ENCODE results near the genes CES5A, GNAO1, AMFR and MT3.

DNA sequence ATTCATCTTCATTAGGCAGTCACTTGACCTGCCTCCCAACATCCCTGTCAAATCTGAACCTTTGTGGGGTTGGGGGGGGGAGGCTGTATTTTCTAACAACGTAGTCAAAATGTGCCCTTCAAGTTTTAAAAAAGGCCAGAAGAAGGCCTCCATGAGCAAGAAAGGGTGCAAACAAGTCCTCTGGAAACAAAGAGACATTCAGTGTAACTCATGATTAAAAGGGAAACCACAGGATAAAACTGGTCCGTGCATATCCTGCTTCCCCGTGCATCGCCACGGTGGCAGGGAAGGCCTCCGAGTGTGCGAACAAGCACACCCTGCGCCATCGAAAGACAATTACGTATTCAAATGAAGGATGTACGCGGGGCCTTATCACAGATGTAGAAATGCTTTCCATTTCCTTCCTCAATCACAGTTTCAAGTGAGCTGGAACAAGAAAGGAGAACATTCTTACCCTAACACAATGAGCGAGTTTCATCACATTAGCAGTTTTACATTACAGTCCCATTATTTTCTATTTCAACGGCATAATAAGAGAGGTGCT lies 48.4 kb downstream of the TOX3 start:
- RRBS, 2 experiments, result no CpG with 5 or more reads among the region's 14 CpGs

- RRBS, 2 experiments, result no CpG with 5 or more reads among the region's 10 CpGs
Measured at GRCh38 chr16:52539776-52540353, 7.1 kb downstream of the TOX3 start.

DNA sequence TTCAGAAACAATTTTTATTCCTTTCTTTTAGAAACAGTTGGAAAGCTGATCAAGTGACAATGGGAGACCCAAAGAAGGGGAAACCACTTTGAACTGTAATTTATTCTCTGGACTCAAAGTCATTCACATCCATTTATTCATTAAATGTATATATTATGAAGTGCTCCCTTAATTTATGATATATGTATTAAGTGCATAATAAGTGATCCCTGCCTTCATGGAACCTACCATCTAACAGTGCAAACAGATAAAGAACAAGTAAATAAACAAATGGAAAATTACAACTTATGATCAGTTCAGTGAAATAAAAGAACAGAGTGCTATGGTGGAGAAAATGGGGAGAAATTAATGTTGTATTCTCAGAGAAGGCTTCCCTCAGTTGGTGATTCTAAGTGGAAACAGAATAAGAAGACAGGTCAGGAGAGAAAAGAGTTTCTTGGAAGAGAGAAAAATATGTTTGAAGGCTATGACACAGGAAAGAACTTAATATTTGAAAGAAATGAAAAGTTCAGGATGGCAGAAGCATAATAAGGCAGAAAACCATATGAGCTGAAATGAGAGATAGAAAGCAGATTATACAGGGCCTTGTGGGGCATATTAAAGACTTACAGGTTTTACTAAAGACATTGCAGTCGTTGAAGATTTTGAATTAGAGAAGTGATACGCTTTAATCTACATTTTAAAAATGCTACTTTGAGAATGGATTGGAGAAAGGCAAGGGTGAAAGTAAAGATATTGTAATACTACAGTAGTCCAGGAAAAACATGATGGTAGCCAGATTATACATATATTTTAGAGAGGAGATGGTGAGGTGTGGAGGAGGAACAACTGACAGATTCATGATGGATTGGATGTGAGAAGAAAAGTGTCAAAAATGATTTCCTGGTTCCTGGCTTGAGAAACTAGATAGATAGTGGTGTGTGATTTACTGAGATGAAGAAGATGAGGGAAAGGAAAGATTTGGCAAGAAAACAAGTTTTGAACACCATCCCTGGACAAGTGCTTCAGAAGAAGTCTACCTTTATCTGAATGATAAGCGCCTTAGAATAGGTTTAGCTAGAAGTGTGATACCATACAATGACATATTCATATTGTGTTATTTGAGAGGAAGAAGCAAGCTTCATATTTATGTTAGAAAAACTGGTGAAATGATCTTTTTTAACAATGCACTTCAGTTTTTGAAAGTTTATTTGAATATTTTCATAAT lies 80.3 kb downstream of the CHD9 start:
- RRBS, 2 experiments, result no CpG with 5 or more reads among the region's 3 CpGs

DNA sequence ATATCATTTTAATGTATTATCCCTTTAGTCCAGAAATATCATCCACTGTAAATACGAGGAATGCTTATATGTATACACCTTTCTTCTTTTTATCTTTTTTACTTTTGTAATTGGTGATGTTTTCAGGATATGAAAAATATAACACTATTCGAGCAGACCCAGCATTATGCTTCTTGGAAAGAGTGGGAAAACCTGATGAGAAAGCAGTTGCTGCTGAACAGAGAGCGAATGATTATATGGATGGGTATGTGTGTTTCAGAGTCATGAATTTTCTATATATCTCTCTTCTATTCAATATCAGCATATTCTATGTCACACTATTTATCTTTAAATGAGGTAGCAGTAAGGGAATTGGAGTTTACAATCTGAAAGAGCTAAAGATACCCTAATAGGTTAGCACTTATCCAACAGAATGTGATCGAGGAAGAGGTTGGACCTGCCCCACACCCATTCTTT lies 148.1 kb upstream of the RBL2 start:
- RRBS, 2 experiments, result no CpG with 5 or more reads among the region's 4 CpGs

GRCh38 chr16:53714439-53715261 lies 10.7 kb downstream of the FTO start:
- RRBS, 2 experiments, result no CpG with 5 or more reads among the region's 7 CpGs

DNA sequence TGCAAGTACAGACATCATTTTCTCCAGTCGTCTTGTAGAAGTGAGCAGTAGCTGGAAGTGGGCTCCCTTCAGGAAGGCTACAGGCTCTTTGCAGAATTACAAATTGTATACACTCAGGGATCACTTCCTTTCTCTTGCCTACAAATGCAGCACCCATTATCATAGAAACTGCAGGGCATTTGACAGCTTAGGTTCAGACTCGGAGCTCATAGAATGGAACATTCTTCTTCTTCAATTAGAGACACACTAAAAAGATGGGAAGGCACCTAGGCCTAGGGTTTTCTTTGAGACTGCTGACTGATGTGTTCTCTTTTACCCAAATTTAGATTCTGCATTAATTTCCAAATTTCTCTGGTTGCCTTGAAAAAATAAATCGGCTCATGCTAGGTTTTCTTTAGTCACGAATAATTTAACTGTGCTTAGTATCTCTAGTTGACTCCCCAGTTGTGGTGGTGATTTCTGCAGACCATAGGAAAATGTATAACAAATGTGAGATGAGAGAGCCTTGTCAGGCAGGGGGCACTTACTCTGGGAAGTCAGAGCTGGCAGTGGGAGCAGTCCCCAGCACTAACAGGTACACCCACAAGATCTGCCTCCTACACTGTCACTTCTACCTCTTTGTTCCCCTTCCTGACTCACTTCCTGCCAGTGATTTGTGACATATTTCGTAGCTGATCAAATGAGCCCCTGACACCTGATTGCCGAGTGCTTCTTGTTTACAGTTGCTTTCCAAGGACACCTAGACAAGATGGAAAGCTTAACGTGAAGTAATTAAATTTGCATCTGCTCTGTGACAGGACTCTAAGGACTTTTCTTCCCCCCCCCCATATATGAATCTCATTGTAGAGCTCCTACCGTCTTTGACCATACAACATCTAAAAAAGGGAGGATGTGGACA lies 40.3 kb downstream of the FTO start:
- RRBS, 2 experiments, result no CpG with 5 or more reads among the region's 8 CpGs

DNA sequence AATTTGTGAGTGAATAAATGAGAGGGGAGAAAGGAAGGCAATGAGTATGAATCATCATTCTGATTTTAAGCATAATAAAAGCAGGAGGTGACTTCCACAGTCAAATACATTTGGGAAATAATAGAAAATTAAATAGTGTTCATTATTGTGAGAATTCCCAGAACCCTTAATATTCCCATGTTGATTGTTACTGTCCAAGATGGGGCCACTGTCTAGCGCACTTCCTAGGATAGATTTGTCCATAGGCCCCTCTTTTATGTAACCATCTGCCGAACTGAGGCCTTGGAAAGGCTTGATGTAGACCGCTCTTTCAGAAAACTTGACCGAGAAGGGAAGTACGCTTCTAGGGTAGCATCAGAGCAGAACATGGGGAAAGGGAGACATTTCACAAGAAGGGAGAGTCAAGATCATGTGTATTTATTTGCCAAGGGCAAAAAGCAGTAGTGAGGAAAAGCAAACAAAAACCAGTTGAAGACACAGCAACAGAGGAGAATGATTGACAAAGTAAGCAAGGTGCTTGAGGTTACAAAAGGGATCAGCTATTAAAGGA lies 288.7 kb downstream of the IRX3 start:
- RRBS, 2 experiments, result no CpG with 5 or more reads among the region's 5 CpGs

DNA sequence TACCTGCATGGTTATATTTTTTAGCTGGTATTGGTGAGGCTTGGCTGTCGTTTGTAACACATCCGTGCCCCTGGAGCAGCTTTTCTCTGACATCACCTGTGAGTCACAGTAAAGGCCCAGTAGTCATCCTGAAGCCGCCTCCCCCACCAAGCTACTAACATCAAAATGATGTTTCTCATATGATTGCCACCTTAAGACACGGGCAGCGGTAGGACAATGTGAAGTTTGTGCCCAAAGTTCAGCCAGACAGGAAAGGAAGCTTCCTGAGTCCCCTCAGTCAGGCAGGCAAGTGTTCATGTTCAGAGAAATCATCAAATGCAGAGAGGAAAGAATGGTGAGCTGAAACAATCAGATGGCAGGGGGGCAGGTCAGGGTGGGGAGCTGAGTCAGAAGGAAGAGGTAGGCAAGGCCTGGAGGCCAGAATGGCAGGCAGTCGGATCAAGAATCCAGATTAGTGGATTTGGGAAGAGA lies 209.2 kb downstream of the IRX3 start:
- RRBS, 2 experiments, result no CpG with 5 or more reads among the region's 6 CpGs

DNA sequence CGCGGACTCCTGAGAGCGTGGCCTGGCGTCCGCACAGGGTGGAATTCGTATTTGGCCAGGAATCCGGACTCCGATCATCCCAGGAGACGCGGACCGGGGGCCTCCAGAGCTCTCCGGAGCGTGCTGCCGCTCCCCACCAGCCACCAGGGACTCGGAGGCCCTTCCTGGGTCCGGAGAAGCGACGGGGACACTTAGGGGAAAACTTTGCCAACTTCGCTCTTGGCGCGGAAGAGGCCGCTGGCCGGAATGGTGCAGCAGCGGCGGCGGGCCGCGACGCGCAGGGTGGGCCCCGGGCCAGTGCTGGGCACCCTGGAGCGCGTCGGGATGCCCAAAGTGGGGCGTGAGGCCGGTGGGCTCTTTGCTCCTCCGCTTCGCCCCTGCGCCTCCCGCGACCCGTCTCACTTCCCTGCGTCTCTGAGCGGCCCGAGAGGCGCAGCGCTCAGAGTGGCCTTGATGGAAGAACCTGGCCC lies 3.7 kb upstream of the IRX3 start:
- RRBS, 2 experiments, result 1% methylated on average over 25 of the region's 47 CpGs

- RRBS, 2 experiments, result no CpG with 5 or more reads among the region's 12 CpGs
Measured at GRCh38 chr16:54411396-54411979, 124.9 kb upstream of the IRX3 start.

GRCh38 chr16:54430186-54431066 lies 143.8 kb upstream of the IRX3 start:
- RRBS, 2 experiments, result no CpG with 5 or more reads among the region's 19 CpGs

DNA sequence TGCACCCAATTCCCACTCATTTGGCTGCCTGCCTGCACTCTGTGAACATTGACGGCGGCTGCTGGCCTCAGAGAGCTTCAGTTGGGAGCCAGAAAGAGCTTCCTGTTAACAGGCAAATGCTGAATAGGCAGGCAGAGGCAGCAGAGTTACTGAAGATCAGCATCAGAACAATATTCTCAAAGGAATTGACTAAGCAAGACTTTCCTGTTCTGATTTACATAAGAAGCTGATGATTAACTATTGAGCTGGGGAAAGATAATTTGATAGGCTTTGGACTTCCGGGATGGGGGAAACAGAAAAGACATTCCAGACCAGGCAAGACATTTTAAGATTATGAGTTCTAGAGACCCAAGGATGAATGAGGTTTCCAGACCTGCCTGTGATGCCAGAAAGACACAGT lies at the start of gene CES5A:
Gene CES5A, minus strand, starts transcription at position 172 of the 400 bp plus-strand sequence.
- RRBS, 2 experiments, result no CpG with 5 or more reads among the region's 3 CpGs

GRCh38 chr16:56191154-56191986 lies at the start of gene GNAO1:
TSS of gene GNAO1 (plus strand) at chr16:56191489.
- RRBS, 2 experiments, result under 1 to 2% methylated on average over 65 to 74 of the region's 105 CpGs

DNA sequence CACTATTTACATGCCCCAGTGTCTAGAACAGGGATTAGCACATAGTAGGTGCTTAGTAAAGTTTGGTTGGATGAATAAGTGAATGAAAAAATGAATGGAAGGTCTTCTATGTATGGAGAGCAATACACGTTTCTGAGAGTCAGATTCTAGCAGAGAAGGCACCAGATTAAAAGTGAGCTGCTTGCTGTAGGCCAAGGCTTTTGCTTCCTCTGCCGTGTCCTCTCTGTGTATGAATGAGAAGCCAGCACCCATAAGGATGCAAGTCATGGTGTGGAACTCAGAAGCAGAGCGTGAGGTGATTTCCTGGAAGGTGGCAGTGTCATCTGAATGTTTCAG lies 42.0 kb downstream of the GNAO1 start:
- RRBS, 2 experiments, result no CpG with 5 or more reads among the region's 3 CpGs

DNA sequence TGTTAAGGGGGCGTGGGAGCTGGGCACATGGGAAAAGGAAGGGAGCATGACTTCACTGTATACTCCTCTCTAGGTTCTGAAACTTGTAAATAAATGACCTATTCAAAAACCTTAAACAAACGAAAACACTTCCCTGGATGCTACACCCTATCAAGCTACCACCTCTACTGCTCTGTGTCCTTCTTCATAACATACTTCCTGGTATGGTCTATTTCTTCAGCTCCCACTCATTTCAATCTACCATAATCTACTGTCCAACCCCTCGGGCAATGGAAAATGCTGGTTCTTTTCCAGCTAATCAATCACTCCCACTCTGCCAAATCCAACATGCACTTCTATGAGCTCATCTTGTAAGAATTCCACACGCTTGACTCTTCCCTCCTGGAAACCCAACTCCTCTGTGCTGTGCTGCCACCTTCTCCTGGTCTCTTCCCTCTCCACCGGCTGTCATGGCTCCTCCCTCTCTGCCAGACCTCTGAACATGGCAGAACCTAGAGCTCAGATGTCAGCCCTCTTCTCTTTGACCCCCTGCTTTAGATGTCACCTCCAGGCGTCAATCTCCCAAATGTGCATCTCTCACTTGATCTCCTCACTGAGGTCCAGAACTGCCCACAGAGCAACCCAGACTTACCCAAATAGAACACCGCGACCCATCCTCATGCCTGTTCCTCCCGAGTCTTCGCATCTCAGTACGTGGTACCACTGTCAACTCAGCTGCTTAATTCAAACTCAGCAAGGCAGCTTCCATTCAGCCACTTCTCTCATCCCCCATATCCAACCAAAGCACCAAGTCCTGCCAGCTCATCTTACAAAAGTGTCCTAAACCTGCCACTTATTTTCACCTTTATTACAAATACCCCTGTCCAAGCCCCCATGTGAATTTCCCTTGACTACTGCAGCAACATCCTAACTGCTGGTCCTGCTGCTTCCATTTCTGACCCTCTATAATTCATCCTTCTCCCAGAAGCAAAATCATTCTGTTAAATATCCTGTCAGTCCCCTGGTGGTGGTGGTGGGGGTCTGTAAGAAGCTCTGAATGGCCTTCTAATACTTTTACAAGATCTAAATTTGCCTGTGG lies 42.1 kb downstream of the AMFR start:
- RRBS, 2 experiments, result no CpG with 5 or more reads among the region's 11 CpGs

- RRBS, 2 experiments, result no CpG with 5 or more reads among the region's 5 CpGs
Measured at GRCh38 chr16:56422836-56423290, 2.5 kb downstream of the AMFR start.

GRCh38 chr16:56424758-56425950 lies at the start of gene AMFR:
TSS of gene AMFR (minus strand) at chr16:56425545.
- RRBS, 2 experiments, result 1% methylated on average over 40 to 43 of the region's 146 CpGs

- RRBS, 2 experiments, result 3% methylated on average over 7 of the region's 82 CpGs
Measured at GRCh38 chr16:56588920-56589843, at the start of gene MT3. TSS of gene MT3 (plus strand) at chr16:56589528.

DNA sequence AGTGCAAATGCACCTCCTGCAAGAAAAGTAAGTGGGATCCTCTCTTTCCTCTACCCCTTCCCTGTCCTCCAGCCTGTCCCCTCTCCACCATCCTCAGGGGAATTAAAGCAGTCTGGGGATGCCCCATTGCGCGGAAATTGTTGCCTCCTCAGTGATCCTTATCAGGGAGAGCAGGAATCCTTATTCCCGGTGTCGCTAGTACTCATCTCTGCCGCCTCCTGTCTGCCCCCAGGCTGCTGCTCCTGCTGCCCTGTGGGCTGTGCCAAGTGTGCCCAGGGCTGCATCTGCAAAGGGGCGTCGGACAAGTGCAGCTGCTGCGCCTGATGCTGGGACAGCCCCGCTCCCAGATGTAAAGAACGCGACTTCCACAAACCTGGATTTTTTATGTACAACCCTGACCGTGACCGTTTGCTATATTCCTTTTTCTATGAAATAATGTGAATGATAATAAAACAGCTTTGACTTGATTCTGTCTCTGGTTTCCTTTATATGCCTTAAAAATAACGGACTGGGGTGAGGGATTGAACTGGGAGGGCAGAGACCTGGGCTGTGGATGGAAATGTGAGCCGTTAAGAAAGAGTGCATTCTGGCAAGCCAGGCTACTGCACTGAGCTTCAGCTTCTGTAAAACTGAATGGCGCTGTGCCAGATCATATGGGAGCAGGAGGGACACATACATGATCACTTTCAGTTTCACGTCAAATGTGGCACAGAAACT lies 805 bp downstream of the MT2A start:
- RRBS, 2 experiments, result no CpG with 5 or more reads among the region's 17 CpGs

DNA sequence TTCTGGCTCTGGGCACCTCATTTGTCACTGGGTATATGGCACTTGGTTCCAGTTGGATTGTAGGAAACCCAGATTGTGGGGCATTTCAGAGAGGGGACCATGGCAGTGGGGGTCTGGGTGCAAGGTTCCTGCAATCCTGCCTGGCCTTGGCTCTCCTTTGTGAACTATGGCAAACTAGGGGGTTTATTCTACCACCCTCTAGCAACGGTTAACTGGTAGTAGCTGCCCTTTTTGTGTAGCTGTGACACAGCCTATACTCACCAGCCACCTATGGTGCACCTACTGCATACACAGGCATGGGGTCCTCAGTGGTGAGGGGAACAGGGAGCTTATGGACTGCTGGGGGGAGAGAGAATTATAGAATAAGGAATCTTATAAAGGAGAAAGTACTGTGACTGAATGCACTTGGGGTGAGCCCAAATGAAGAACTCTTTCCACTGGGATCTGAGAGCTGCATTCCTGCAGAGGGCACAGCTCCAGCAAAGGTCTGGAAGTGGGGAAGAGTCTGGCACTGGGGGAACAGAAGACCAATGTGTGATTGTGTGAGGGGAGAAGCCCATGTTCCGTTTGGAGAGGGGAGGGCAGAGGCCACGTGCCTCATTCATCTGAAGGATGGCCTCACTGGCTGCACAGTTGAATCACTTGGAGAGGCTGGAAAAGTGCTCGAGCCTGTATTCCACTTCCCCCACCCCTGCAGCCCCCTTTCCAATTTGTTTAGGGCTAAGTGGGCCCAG lies 2.1 kb downstream of the MT1X start:
- RRBS, 2 experiments, result no CpG with 5 or more reads among the region's 4 CpGs

Measured in NT2/D1 (cell line).